Skeletal muscle tissue (tissue), 7 donors: ENCODE measurements around a stretch of chr9.

GRCh38 chr9:86407019-86407638 lies 52.9 kb upstream of the TUT7 start:
- PRO-cap, 3 experiments, result no peak in any of the 3 experiments
- RAMPAGE, long total RNA, result no peak
- RRBS, 2 experiments, result no CpG with 5 or more reads among the region's 6 CpGs

- PRO-cap, 3 experiments, result no peak in any of the 3 experiments
- RAMPAGE, long total RNA, result no peak
- RRBS, 2 experiments, result no CpG with 5 or more reads among the region's 3 CpGs
Observed at GRCh38 chr9:86442323-86442849, 88.2 kb upstream of the TUT7 start.

DNA sequence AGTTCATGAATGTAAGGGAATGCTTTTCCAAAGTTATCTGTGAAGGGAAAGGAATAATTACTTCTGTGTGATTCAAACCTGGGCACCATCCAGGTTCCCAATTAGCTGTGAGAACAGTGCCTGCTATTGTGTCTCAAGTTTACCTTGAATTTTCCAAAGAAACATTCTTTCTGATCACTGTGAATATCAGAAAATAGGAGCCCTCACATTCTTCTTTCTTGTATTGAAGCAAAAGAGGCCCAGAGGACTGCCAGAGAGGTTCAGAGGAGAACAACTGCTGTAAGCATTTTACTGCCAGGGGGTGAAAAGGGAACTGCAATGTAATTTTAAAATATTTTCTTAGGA lies 100.9 kb upstream of the TUT7 start:
- PRO-cap, 3 experiments, result no peak in any of the 3 experiments
- RAMPAGE, long total RNA, result no peak

- PRO-cap, 3 experiments, result no peak in any of the 3 experiments
- RAMPAGE, long total RNA, result no peak
- RRBS, 2 experiments, result no CpG with 5 or more reads among the region's 14 CpGs
Observed at GRCh38 chr9:86983401-86984248, 36.3 kb upstream of the GAS1 start.

DNA sequence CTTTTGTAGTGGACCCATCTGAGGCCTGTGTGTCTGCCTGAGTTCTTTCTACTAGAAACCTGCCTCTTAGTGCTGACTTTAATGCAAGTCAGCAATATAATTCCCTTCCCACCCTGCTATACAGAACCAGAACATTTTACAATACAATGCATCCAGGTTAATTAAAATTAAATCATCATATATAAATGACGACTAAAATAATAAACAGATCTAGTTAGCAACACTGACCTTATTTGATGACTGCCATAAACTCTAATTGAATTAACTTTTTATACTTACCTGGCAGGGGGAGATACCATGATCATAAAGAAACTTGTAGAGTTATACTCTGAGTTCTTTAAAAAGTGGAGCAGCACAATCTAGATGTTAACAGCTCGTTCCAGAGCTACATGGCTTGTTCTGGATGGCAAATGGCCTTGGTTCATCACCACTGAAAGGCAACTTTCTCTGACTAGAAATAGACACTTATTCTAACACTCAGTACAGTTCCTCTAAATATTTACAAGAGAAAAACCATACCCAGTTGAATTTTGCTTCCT lies 82.8 kb upstream of the GAS1 start:
- PRO-cap, 3 experiments, result no peak in any of the 3 experiments
- RAMPAGE, long total RNA, result no peak
- RRBS, 2 experiments, result no CpG with 5 or more reads among the region's 2 CpGs

DNA sequence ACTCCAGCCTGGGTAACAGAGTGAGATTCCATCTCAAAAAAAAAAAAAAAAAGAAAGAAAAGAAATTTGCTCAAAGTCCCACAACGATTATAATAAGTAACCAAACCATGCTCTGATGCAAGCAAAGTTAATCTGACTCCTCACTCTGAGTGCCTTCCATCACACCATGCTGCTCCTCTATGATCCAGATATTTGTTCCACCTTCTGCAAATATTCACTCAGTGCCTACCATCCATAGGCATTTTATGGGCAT lies 93.3 kb upstream of the DAPK1 start:
- PRO-cap, 3 experiments, result no peak in any of the 3 experiments
- RAMPAGE, long total RNA, result no peak
- RRBS, 2 experiments, result no CpG with 5 or more reads among the region's 1 CpG

DNA sequence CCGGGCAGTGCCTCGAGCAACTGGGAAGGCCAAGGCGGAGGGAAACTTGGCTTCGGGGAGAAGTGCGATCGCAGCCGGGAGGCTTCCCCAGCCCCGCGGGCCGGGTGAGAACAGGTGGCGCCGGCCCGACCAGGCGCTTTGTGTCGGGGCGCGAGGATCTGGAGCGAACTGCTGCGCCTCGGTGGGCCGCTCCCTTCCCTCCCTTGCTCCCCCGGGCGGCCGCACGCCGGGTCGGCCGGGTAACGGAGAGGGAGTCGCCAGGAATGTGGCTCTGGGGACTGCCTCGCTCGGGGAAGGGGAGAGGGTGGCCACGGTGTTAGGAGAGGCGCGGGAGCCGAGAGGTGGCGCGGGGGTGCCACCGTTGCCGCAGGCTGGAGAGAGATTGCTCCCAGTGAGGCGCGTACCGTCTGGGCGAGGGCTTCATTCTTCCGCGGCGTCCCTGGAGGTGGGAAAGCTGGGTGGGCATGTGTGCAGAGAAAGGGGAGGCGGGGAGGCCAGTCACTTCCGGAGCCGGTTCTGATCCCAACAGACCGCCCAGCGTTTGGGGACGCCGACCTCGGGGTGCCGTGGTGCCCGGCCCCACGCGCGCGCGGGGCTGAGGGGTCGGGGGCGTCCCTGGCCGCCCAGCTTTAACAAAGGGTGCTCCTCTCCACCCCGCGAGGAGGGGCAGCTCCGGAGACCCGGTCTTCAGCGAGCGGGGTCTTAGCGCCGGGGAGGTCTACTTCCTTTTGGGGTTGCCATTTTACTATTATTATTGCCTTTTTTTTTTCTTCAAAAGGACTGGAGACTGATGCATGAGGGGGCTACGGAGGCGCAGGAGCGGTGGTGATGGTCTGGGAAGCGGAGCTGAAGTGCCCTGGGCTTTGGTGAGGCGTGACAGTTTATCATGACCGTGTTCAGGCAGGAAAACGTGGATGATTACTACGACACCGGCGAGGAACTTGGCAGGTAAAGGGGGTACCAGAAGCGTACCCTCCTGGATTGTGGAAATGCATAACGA lies 825 bp downstream of the DAPK1 start:
- PRO-cap, 3 experiments, result peak in 2 of 3 experiments; most common plus-strand start position 553 of the sequence (in 1); most common minus-strand start position 142 of the sequence (in 1)
- RAMPAGE, long total RNA, result no peak
- RRBS, 2 experiments, result 5 to 6% methylated on average over 33 of the region's 85 CpGs

DNA sequence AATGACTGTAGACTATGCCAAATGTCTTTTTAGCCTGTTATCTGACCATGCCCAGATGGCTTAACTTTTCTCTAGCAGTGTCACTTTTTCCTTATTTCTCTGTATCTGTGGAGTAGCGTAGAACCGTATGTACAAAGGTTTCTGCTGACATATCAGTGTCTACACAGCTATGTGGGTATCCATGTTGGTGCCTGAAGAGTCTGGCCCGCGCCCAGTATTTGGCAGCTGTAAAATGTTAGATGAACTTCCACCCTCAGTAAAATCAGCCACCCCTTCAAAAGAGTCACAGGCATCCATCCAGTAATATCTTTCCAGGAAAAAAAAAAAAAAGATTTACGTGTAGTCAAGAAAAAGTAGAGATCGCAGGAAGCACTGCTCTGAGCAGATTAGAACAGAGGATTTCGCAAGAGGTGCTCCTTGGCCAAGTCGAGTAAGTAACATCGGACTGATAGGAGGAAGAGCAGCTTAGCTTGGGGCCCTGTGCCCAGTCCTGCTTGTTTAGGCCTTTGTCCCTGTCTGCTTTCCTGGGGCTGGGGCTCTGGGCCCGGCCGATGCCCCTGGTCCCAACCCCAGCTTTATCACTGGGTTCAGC lies 21.0 kb downstream of the DAPK1 start:
- PRO-cap, 3 experiments, result no peak in any of the 3 experiments
- RAMPAGE, long total RNA, result no peak
- RRBS, 2 experiments, result no CpG with 5 or more reads among the region's 11 CpGs

- PRO-cap, 3 experiments, result no peak in any of the 3 experiments
- RAMPAGE, long total RNA, result no peak
- RRBS, 2 experiments, result no CpG with 5 or more reads among the region's 11 CpGs
Observed at GRCh38 chr9:87640307-87641061, 85.4 kb upstream of the CTSL start.

GRCh38 chr9:88076504-88077278 lies 61.6 kb downstream of the SPATA31C2 start:
- PRO-cap, 3 experiments, result no peak in any of the 3 experiments
- RAMPAGE, long total RNA, result no peak
- RRBS, 2 experiments, result 10% methylated on average over 21 to 22 of the region's 50 CpGs

DNA sequence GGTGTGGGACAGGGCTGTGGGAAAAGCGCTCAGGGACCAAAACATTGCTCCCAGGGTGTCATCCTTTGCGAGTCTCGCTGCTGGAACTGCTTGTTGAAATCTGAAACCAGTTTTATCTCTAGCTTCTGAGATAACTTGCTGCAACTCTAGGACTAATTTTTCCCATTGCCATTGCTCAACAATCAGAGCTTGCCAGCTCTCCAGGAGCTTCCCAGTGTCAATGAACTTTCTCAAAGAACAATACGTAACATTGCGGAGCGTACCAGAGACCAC lies 48.0 kb downstream of the SPATA31C2 start:
- PRO-cap, 3 experiments, result no peak in any of the 3 experiments
- RAMPAGE, long total RNA, result no peak
- RRBS, 2 experiments, result no CpG with 5 or more reads among the region's 6 CpGs

GRCh38 chr9:88587315-88587554 lies 52.3 kb downstream of the NXNL2 start:
- PRO-cap, 3 experiments, result no peak in any of the 3 experiments
- RAMPAGE, long total RNA, result no peak
- RRBS, 2 experiments, result no CpG with 5 or more reads among the region's 1 CpG

DNA sequence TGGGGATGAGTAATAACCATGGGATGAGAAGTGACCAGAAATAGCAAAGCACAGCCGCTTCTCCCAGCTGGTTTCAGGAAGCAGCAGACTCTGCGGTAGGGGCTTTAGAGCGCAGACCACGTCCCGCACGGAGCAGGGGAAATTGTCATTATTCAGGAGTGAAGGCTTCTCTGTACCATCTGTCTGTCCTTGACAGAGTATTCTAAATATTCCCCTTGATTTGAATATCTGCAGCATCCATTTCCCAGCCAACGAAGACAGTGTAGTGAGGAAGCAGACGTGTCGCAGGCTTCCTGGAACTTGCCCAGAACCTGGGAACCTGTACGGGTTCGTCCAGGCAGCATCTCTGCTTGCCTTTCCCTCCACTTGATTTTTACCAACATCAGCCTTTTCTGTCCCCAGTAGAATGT lies 159.7 kb downstream of the NXNL2 start:
- PRO-cap, 3 experiments, result peak in 1 of 3 experiments; most common plus-strand start position 86 of the sequence (in 1)
- RAMPAGE, long total RNA, result no peak
- RRBS, 2 experiments, result no CpG with 5 or more reads among the region's 11 CpGs

GRCh38 chr9:88746760-88747028 lies 211.7 kb downstream of the NXNL2 start:
- PRO-cap, 3 experiments, result no peak in any of the 3 experiments
- RAMPAGE, long total RNA, result no peak
- RRBS, 2 experiments, result 30 to 36% methylated on average over 3 of the region's 3 CpGs

DNA sequence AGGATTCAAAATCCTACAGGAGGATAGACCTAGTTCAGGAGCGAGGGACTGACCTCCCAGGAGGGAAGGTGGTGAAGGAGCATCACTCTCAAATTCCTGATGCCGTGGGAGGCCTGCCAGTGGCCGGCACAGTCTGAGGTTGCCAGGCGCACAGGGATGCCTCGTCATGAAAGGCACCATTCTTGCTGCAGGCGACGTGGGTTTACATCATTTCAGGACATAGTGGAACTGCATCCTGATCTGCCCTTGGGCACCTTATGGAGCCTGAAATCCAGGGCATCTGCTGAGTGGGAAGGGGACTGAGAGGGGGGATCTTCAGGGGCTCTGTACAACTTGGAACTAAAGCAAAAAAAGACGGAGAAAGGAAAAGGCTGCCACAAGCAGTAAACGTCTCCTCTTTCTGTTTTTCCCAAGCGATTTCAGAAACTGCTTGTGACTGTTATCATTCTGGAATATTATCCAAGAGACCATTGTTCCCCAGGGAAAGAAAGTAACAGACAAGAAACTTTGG lies 163.2 kb upstream of the S1PR3 start:
- PRO-cap, 3 experiments, result no peak in any of the 3 experiments
- RAMPAGE, long total RNA, result no peak
- RRBS, 2 experiments, result no CpG with 5 or more reads among the region's 10 CpGs

DNA sequence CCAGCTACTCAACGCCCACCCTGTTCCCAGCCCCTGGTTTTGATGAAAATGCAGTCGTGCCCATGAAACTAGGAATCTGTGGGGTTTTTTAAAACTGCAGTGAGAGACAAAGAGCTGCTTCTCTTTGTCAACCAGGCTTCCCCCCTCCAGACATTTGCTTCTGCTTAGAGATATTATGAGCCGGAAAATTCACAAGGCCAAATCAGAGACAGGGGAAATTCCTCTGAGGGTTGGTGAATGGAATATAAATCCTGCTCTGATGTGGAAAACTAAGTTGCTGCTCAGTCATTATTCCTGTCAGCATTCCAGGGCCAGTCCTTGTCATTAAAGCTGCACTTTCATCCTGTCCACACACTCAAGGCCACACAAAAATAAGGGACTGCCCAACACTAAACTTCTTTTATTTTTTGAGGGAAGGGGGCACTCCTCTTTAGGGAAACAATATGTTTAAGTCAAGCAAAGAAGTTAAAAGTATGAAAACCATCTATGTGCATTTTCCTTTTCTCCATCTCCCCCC lies 119.1 kb upstream of the S1PR3 start:
- PRO-cap, 3 experiments, result no peak in any of the 3 experiments
- RAMPAGE, long total RNA, result no peak
- RRBS, 2 experiments, result no CpG with 5 or more reads among the region's 3 CpGs

DNA sequence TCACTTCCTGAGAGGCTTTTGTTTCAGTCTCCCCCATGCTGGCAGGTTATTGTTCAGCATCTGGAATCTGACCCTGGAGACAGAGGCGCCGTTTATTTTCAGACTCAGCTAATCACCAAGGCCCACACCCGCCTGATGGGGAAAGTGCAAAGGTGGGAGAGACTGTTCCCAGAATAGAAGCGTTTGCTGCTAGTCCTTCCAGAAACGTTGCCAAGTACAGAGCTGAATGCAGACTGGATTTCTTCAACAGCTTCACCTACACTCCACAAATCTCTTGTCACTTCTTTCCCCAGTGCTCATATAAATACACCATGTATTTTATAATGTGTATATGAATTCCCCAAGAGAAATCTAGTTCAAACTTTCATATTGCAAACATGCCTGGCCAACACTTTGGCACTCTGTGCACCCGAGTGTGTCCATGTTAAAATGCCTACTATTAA lies 41.7 kb upstream of the S1PR3 start:
- PRO-cap, 3 experiments, result no peak in any of the 3 experiments
- RAMPAGE, long total RNA, result no peak
- RRBS, 2 experiments, result no CpG with 5 or more reads among the region's 6 CpGs

DNA sequence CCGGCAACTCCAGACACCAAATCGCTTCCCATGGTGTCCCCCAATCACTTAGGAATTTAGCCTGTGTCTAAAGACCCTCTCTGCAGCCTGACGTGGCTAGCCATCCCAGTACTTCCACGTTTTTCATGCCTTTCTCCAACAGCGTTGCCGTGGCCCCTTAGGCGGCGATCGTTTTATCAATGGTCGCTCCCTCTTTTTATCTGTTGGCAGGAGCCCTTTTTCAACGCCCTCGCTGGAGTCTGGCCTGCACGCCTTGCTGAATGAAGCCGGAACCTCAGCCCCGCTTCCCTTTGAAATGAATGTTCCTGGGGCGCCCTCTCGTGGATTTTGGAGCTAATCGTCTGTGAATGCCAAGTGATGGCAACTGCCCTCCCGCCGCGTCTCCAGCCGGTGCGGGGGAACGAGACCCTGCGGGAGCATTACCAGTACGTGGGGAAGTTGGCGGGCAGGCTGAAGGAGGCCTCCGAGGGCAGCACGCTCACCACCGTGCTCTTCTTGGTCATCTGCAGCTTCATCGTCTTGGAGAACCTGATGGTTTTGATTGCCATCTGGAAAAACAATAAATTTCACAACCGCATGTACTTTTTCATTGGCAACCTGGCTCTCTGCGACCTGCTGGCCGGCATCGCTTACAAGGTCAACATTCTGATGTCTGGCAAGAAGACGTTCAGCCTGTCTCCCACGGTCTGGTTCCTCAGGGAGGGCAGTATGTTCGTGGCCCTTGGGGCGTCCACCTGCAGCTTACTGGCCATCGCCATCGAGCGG lies 9.8 kb downstream of the S1PR3 start:
- PRO-cap, 3 experiments, result no peak in any of the 3 experiments
- RAMPAGE, long total RNA, result no peak
- RRBS, 2 experiments, result 2 to 3% methylated on average over 6 of the region's 42 CpGs

GRCh38 chr9:89001696-89002190 lies 10.5 kb downstream of the S1PR3 start:
- PRO-cap, 3 experiments, result no peak in any of the 3 experiments
- RAMPAGE, long total RNA, result no peak
- RRBS, 2 experiments, result no CpG with 5 or more reads among the region's 24 CpGs

DNA sequence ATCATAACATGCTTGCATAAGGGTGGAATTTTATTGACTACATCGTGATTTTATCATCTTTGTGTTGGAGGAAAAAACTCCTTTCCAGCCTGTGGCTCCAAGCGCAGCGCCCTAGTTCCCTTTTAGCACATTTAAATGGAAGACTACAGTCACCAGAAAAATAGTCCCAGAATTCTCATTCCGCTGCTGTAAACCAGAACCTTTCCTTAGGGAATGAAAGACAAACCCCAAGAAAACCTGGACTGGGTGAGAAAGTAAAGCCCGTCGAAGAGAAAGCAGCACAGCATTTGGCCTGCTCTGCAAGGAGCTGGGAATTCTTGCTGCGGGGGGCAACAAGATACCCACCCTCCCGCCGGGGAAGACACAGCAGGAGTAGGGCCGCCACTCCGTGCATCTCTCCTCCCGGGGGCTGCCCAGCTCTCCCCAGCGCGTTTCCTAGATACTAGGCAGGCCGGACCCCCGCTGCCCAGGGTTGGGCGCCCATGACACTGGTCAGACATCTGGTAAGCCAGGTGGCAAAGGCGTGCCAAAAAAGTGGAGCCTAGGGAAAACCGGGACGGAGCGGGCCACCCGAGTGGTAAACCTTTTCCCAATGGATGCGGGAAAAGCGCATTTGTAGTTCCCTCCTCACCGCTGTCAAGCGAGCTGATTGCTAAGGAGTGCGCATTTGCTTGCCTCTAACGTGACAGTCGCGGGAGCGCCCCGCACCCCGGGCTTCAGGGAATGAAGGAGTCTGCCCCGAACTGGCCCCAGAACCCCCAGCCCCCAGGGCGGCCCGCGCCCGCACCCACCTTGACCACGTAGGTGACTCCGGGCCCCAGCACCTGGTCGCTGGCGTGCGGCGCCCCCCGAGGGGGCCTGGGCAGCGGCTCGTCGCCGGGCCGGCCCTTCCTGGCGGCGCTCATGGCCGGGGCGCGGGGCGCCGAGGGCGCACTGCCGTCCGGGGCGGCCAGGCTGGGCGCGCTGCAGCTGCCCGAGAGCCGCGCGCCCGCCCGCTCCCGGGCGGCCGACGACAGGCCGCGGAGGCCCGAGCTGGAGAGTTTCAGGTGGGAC lies 1.1 kb downstream of the SHC3 start:
- PRO-cap, 3 experiments, result no peak in any of the 3 experiments
- RAMPAGE, long total RNA, result no peak
- RRBS, 2 experiments, result 4 to 6% methylated on average over 43 of the region's 76 CpGs